Right atrium auricular region (tissue), 2 donors: Measurements from ENCODE around the gene CD164L2.

GRCh38 chr1:26537741-26538549 is 8.4 kb downstream of the RPS6KA1 start:
- PRO-cap: no peak
- RAMPAGE, long total RNA, 2 experiments: no peak in any of the 2 experiments

GRCh38 chr1:26598844-26599348 is 69.3 kb downstream of the RPS6KA1 start:
- PRO-cap: no peak
- RAMPAGE, long total RNA, 2 experiments: no peak in any of the 2 experiments

DNA sequence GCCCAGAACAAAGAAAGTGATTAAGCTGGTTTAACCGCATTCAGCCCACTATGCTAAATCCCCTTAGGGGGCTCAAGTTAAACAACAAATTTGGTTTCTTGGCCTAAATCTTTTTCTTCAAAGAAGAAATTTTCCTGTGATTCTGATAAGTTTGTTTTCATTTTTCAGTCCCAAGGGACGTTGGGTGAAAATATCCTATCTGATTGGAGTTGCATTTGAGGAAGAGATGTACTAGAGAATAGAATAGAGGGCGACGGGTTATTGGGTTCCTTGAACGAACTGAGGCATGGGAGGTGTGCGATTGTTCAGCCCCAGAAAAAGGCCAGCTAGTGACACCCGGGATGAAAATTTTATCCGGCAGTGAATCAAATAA is 76.5 kb upstream of the ARID1A start:
- PRO-cap: no peak
- RAMPAGE, long total RNA, 2 experiments: no peak in any of the 2 experiments

- PRO-cap: no peak
- RAMPAGE, long total RNA, 2 experiments: no peak in any of the 2 experiments
Measured at GRCh38 chr1:26627974-26628423, 67.8 kb upstream of the ARID1A start.

DNA sequence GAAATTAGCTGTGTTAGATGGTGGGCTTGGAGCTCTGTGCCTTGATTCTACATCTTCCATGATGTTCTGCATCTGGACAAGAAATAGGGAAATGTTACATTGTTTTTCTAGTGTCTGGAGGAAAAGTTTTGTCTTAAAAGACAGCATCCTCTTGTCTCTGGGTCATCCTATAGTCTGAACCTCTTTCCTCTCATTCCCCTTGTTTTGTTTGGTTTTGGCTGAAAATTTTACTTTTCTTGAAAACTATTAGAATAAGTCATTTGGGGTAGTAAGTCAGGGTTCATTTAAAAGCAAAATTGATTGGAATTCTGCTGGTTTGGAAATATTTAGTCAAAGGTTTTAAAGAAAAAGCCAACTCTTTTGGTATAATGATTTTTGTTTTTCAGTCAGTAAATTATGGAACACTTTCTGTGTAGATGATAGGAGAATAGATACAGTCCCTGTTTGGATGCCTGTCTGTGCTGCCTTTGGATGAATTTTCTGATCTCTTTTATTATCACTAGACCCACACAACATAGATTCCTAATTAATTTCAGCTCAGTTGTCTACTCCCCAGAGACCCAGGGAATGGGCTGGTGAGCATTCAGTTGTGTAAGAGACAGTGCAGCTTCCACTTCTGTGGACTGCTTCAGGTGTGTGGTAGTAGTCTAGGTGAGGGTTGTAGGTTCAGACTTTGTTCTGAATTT is 3.8 kb downstream of the ARID1A start:
- PRO-cap: no peak
- RAMPAGE, long total RNA, 2 experiments: no peak in any of the 2 experiments

DNA sequence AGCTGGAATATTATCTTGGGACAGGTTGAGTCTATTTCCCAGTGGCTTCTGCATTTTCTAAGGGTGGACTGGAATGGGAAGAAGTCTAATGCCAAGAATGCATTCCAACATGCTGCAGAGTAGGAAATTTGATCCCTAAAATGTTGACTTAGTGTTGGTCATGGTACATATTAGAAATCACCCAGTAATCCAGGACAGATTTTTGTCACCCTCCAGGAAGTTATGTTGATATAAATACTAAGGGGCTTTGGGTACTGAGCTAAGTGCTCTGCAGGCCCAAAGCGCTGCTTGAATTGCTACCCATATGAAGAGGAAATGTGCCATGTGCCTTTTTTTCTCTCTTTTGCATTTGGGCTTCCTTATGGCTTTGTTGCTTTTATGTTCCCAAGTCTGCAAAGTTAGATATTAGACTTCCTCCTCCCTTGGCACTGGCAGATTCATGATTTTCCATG is 10.0 kb downstream of the ARID1A start:
- PRO-cap: no peak
- RAMPAGE, long total RNA, 2 experiments: no peak in any of the 2 experiments

GRCh38 chr1:26852976-26853546 is 9.9 kb upstream of the SFN start:
- PRO-cap: no peak
- RAMPAGE, long total RNA, 2 experiments: no peak in any of the 2 experiments

GRCh38 chr1:26856121-26856945 is 6.6 kb upstream of the SFN start:
- PRO-cap: no peak
- RAMPAGE, long total RNA, 2 experiments: no peak in any of the 2 experiments

DNA sequence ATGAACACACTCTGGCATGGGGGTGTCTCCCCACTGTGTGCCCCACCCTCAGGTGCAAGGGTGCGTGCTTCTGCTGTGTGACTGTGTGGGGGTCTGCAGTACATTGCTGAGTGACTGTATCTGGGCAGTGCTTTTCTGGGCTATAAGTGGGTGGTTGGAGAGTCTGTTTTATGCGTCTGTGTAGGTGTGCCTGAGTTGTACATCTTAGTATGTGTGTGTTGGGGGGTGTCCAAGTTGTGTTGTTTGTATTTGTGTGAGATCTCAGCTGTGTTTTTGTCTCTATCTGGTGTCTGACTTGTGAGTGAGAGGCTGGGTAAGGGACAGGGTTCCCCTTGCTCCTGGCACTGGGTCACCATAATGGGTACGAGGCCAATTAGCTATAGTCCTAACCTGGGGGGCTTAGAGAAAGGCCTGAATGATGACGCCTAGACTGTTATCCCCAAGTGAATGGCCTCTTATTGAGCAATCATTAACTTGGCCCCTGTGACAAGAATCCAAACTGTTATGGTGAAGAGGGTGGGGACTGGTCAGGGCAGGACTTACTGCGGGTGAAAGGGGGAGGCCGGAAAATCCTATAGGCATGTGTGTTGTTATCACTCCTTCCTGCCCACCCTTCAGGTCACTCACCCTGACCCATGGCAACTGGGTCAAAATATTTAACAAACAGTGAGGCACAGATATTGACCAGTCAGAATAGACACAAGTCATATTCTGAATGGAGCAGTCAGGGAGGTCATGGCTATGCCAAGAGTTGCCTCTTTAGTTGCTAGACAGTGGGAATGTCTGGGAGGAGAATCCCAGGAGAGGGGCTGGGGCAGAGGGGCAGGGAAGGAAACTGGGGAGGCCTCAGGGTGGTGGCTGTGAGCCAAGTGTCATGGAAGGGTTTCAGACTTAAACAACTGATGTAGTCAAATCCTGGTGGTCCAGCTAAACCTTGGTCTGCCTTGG is 3.4 kb downstream of the NR0B2 start:
- PRO-cap: no peak
- RAMPAGE, long total RNA, 2 experiments: no peak in any of the 2 experiments

DNA sequence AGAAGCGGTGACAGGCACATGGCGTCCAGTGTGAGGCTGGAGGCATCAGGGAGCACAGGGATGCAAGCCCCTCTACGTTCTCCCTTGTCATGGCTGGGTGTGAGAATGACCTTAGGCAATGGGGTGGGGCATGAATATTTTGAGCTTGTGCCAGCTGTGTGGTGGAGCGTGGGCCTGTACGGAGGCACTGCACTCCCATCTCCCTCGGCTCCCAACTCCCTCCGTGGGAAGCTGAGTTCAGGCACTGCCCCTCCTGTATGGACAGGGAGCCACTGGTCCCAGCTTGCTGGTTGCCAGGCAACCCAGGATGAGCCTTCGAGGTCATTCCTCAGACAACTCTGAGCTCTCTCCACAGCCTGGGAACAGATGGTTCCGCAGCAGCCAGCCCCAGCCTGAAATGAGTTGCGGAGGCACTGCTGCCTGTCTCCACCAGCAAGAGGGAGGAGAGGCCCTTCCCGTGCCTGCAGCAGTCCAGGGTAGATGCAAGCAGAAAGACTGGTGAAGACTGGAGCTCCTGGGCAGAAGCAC is 58.3 kb upstream of the TENT5B start:
- PRO-cap: no peak
- RAMPAGE, long total RNA, 2 experiments: no peak in any of the 2 experiments

DNA sequence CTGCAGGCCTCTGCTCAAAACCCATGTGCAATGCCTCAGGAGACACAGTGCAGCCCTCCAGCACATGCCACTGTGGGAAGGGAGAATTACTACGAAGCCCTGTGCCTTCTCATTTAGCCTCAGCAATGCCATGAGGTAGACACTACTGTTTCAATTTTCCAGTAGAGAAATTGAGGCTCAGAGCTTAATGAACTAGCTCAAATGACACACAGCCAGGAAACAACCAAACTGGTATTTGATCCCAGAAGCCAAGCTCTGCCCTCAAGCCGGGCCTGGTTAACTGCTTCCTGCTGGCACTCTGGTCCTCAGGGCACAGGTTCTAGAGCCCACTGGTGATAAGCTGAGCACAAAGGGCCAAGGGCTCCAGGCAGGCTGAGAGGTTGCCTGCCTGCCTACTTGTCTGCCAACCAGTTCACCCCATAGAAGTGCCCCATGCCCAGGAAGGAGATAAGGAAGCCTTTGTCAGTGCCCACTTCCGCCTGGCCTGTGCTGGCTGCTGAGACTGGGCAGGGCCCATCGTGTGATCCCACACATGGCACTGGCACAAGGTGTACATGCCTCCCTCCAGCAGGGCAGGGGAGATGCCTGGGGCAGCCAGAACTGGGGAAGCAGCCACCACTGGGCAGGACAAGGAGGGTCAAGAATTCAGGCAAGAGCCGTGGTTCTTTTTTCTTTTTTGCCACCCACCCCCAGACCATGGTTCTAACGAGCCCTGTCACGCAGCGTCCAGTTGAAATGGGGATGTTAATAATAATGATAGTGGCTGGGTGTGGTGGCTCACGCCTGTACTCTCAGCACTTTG is 24.2 kb downstream of the SLC9A1 start:
- PRO-cap: unidirectional peak, plus-strand start at position 581 of the sequence
- RAMPAGE, long total RNA, 2 experiments: no peak in any of the 2 experiments

DNA sequence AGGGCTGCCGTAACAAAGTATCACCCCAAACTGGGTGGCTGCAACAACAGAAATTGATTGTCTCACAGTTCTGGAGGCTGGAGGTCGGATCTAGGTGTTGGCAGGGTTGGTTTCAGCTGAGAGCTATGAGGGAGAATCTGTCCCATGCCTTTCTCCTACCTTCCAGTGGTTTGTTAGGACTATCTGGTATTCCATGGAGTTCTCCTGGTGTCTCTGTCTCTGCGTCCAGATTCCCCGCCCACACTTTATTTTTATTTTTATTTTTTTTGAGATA is 678 bp upstream of the SLC9A1 start:
- PRO-cap: no peak
- RAMPAGE, long total RNA, 2 experiments: no peak in any of the 2 experiments

DNA sequence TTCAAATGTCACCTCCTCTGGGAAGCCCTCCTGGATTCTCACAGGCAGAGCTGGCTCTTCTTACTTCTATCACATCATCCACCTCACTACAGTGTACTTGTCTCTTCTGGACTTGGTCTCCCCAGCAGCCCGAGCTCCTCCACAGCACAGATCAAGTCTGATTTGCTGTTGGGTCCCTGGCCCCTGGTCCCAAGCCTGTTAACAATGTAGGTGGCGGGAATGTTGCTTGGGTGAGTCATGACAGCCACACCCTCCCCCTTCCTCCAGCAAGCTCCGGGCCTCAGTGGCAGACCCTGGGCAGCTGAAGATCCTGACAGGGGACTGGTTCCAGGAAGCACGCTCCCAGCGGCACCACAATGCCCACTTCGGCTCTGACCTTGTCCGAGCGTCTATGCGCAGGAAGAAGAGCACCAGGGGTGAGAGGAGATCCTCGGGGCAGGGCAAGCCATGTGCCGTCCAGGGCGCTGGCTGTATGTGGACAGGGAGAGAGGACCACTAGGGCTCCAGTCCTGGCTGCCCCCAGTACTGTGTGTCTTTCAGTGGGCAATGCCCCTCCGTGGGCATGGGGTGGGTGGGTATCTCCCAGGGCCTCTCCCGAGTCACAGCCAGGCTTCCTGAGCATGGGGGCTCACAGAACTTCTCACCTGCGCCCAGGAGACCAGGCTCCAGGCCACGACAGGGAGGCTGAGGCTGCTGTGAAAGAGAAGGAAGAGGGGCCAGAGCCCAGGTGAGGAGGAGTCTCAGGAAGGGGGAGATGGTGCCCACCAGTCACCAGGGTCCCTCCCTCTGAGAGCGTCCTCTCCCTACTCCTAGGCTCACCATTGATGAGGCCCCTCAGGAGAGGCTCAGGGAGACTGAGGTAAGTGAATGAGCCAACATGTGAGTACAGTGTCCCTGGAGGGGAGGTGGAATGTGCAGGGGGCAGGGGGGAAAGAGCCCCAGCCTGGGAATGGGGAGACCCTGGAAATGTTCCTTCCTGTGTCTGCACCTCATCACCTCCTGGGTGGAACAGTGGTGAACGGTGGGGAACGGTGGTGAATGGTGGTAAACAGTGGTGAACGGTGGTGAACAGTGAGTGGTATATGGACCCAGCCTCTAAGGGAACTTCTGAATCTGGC is 5.7 kb downstream of the SYTL1 start:
- PRO-cap: no peak
- RAMPAGE, long total RNA, 2 experiments: no peak in any of the 2 experiments

GRCh38 chr1:27358353-27358968 is 8.3 kb downstream of the MAP3K6 start:
- PRO-cap: no peak
- RAMPAGE, long total RNA, 2 experiments: no peak in any of the 2 experiments

GRCh38 chr1:27383071-27383588 is at the start of gene CD164L2:
Gene CD164L2, minus strand, starts transcription at chr1:27383333.
- PRO-cap: no peak
- RAMPAGE, long total RNA, 2 experiments: no peak in any of the 2 experiments

DNA sequence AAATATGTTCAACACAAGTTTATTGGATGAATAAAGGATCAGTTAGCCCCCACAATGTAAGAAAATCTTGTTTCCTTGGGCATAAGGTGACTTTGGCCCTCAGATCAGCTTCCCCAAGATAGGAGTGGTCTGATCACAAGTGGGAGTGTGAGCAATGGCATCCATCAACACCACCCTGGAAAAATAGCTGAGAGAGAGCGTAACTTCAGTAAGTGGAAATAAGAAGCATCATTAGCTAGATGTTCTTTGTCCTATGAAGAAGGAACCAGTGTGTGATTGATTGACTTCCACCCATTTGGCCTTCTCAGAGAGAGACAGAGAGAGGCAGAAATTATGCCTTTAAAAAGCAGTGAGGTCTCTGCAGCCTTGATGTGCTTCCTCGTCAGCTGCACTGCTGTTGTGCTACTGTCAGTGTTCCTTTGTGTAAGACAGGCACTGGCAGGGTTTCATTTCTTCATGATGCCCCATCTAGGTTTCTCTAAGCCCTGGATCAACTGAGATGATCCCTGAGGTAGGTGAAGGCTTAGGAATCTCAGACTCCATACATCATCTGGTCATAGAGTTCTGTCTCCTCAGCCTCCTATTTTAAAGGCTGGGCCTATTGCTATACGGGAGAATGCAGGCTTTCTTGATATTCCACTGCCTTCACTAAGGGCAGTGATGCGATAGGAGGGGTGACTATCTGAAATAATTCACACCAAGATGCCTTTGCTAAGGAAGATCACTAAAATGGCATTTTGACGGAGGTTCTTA is 34.9 kb downstream of the GPR3 start:
- PRO-cap: unidirectional peak, plus-strand start at position 231 of the sequence; unidirectional peak, minus-strand start at position 393 of the sequence
- RAMPAGE, long total RNA, 2 experiments: no peak in any of the 2 experiments

GRCh38 chr1:27447880-27448542 is 42.0 kb downstream of the WASF2 start:
- PRO-cap: no peak
- RAMPAGE, long total RNA, 2 experiments: no peak in any of the 2 experiments

- PRO-cap: no peak
- RAMPAGE, long total RNA, 2 experiments: no peak in any of the 2 experiments
Measured at GRCh38 chr1:27478124-27478593, 11.8 kb downstream of the WASF2 start.

GRCh38 chr1:27521344-27522140 is 31.6 kb upstream of the WASF2 start:
- PRO-cap: no peak
- RAMPAGE, long total RNA, 2 experiments: no peak in any of the 2 experiments

DNA sequence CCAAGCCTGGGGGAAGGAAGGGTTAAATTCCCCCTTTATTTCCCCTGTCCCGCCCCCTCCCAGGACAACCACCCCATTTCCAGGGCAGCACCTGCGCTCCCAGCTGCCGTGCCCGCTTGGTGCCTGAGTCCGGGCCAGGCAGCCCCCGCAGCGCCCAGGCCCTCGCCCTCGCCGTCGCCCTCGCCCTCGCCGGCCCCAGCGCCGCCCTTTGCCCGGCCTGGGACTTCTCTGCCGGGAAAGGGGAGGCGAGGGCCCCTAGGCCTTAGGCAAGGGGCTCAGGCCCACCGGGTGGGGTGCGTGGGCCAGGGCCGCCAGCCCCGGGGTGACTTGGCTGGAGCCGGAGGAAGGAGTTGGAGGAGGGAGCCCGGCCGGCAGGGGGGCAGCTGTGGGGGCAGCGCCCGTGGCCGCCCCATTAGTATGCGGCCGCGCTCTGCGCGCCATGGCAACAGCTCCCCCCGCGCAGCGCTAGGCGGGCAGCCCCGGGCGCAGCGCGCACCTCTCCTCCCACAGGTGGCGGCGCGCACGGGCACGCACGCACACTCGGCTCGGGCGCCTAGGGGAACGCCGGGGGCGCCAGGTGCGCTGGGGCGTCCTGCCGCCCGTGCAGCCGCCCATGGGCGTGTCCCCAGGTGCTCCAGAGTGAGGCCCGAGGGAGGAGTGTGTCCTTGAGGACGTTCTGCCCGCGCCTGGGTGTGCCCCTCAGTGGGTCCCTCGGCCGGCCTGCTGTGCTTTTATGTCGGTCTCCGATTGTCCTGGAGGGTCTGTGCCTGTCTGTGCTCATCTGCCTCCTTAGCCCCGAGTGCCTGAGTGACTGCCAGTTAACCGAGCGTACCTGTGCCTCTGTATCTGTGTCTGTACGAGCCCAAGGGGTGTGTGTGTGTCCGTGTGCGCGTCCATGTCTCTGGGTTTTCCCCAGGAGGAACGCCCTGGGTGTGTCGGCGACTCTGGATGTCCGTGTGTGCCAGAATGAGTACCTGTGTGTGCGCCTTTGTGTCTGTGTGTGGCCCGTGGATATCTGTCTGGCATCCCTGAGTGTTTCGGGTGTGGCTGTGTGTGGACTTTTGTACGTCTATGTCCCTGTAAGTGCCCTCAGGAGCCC is 38.1 kb upstream of the WASF2 start:
- PRO-cap: bidirectional peak, plus-strand start at position 507 of the sequence, minus-strand start at position 432 of the sequence
- RAMPAGE, long total RNA, 2 experiments: no peak in any of the 2 experiments